ENCODE measurements around the gene BOLA2.

- PRO-cap, result no peak
- RAMPAGE, long total RNA, 2 experiments, result no peak in any of the 2 experiments
These were observed 48.4 kb upstream of the GSG1L start for GRCh38 chr16:28111599-28112565.

GRCh38 chr16:28180660-28181327 is 31.0 kb downstream of the XPO6 start:
- PRO-cap, result no peak
- RAMPAGE, long total RNA, 2 experiments, result no peak in any of the 2 experiments

GRCh38 chr16:28192768-28193473 is 18.8 kb downstream of the XPO6 start:
- PRO-cap, result bidirectional peak, plus-strand start at chr16:28193400, minus-strand start at chr16:28193296
- RAMPAGE, long total RNA, 2 experiments, result no peak in any of the 2 experiments

DNA sequence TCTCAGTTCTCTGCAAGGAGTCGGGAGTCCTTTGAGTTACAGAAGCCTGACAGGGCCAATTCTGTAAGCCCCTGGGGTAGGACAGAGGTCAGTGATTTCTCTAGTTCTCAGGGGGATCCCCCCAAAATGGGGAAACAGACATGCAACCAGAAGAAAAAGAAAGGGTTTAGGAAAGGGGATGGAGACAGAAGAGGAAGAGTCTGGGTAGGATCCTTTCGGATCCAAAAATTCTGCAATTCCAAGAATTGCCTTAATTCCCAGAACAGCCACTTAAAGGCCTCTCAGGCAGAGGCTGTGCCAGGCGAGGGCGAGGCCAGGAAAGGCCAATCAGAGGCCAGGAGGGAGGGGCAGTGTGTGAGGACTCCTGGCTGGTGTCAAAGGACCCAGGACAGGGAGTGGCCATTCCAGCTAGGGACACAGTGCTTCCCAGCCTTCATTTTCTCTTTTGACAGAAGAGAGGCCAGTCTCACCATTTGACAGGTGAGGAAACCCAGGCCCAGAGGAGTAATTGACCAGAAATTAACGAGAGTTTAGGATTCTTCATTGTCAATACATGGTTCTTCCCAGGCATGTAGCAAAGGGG is 6.5 kb downstream of the NUPR1 start:
- PRO-cap, result unidirectional peak, plus-strand start at position 377 of the sequence; unidirectional peak, plus-strand start at position 402 of the sequence
- RAMPAGE, long total RNA, 2 experiments, result no peak in any of the 2 experiments

DNA sequence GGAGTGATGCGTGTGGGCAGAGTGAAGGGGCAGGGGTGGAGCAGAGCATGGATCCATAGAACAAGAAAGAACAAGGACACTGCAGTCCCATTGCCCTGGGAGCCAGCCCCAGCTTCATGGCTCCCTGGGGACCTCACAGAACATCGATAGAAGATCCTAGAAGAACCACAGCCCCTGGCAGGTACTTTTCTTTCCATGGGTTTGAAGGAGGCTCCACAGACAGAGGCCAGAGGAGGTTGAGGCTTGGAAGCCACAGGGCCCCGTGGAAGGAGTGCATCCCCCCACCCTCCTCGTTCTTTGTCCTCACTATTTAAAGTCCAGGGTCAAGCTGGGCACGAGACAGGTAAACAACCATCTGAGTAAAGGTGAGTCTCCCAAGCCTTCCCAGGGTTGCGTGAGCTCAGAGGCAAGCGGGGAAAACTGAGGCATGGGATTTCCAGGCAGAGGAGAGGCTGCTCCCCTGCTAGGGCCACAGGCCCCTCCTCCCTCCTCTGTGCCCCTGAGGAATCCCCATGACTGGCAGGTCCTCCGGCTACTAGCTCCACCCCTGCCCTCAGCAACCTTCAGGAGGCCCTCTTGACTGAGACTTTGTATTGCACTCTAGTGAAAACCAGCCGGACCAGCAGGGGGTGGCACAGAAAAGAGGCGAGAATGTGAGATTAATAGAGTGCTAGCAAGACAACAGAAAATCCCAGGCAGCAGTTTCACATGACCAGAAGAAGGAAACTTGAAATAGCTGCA is 884 bp upstream of the SULT1A2 start:
- PRO-cap, result no peak
- RAMPAGE, long total RNA, 2 experiments, result no peak in any of the 2 experiments

DNA sequence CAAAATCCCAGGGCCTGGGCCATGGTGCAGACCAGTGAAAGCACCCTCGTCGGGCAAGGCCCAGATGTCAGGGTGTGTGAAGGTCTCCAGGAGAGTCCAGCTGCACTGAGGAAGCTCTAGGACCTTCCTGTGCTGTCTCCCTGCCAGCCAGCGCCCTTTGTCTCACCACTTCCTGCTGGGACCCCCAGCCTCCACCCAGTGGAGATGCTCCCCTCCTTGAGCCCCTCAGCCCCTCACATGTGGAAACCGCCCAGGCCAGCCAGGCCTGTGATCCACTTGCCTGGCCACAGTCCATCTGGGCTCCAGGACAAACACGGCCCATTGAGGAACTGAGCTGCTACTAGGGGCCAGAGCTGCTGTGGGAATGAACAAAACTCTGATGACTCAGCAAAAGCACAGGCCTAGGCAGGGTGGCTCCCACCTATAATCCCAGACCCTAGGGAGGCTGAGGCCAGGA is 733 bp downstream of the SULT1A1 start:
- PRO-cap, result no peak
- RAMPAGE, long total RNA, 2 experiments, result no peak in any of the 2 experiments

DNA sequence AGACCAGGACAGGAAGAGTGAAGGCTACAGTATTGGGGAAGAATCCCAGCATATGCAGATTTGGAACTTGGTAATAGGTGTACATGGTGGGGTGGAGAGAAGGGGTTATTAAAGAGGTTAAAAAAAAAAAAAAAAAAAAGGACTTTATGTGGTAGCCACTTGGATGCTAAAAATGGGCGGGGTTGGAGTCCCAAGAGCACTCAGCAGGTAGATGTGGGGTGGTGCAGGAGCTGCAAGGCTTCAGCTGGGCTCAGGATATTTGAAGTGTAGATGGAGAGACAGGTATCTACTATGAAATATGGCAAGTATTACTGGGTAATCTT is 7.7 kb downstream of the TUFM start:
- PRO-cap, result no peak
- RAMPAGE, long total RNA, 2 experiments, result no peak in any of the 2 experiments

DNA sequence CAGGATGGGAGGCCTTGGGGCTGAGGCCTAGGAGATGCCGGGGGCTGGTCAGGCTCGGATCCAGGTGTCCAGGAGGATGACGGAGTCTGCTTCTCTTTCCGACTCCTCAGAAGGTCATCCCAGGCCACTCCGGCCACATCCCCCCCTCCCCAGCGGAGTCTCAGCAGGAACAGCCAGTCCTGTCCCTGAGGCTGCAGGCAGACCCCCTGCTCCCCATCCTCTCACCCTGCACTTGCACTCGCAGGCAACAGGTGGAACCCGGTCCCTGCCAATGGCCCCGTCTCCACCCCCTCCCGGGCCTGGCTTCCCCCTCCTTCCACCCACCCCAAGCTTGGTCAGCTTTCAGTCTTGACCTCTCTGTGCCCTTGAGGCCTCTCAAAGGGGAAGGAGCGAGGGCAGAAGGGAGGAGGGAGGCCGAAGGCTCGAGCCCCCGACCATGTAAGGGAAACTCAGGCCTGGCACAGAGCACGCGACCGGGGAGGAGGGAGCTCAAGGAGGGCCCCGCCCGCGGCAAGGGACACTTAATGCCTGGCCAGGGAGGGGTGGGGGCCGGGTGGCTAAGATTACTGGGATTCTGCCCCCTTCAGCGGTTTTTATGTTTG is 4.4 kb downstream of the ATP2A1 start:
- PRO-cap, result no peak
- RAMPAGE, long total RNA, 2 experiments, result no peak in any of the 2 experiments

- PRO-cap, result no peak
- RAMPAGE, long total RNA, 2 experiments, result no peak in any of the 2 experiments
These were observed 14.1 kb downstream of the RABEP2 start for GRCh38 chr16:28910851-28911360.

DNA sequence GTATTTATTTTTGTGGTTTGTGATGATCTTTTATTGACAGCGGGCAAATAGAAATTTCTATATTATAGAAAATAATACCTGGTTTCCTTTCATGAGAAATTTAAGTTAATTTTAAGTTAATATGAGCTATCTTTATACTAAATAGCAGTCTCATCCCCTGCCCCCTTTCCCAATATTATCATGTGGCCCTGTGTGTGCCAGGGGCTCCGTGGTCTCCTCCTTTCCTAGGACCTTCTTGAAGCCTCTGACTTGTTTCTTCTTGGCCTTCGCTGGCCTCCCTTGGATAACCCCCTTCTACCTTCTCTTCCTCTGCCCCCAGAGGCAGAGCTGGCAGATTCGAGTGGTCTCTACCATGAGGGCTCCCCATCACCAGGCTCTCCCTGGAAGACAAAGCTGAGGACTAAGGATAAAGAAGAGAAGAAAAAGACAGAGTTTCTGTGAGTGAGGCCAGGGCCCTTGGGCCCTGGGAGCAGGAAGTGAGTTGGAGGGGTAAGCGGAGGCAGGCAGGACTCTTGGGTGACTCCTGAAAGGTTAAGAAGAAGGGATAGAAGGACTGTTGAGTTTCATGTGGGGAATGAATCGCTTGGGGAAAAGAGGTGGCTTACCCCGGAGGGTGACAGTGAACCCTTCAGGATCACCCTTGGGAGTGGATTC is 3.6 kb downstream of the NFATC2IP start:
- PRO-cap, result no peak
- RAMPAGE, long total RNA, 2 experiments, result no peak in any of the 2 experiments

GRCh38 chr16:28966751-28967361 is 7.7 kb upstream of the SPNS1 start:
- PRO-cap, result no peak
- RAMPAGE, long total RNA, 2 experiments, result no peak in any of the 2 experiments

DNA sequence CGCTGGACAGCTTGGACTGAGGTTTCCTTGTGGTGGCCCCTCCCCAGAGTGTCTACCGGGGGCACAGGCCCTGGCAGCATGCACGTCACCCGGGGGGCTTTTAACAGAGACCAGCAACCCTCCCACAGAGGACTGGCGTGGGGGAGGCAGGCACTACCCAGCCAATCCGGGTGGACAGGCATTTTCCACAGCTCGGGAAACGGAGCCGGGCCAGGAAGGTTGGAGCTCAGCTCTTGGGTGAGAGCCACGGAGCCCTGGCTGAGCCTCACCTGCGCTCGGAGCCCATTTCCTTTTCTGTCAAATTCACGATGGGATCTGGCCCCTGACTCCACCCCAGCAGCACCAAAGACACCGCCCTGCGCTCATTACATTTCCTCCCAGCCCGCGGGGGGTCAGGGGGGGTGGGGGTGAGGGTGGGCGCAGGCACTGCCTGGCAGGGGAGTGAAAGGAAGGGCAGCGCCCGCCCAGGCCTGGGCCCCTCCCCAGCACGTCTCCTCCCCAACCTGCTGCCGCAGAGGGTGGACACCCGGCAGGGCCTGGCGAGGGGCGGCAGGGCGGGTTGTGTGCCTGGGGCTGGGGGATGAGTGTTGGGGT is 145.3 kb downstream of the LAT start:
- PRO-cap, result no peak
- RAMPAGE, long total RNA, 2 experiments, result no peak in any of the 2 experiments

- PRO-cap, result no peak
- RAMPAGE, long total RNA, 2 experiments, result no peak in any of the 2 experiments
These were observed 173.9 kb downstream of the LAT start for GRCh38 chr16:29158647-29159264.

DNA sequence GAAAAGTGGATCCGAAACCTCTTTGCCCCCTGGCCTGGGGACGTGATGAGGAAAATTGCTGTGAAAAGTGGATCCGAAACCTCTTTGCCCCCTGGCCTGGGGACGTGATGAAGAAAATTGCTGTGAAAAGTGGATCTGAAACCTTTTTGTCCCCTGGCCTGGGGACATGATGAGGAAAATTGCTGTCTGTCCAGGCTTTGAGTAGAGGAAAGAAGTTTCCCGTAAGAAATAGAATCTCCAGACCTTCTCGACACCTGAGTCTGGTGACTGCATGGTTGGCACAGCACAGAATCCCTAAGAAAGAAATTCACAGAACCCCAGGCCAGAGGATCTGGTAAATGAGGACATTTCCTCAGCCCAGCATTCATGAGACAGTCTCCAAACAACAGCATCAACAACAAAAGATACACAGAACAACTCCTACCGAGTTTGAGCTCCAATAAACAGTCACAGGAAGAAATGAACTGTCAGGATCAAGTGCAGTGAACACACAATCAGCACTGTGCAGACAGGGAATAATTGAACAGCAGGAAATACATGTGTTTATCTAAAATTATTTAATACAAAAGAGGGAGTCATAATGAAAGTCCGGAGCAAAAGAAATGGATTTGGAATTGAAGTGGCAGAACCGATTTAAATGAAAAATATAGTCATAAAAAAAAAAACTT is 189.0 kb downstream of the LAT start:
- PRO-cap, result no peak
- RAMPAGE, long total RNA, 2 experiments, result no peak in any of the 2 experiments

DNA sequence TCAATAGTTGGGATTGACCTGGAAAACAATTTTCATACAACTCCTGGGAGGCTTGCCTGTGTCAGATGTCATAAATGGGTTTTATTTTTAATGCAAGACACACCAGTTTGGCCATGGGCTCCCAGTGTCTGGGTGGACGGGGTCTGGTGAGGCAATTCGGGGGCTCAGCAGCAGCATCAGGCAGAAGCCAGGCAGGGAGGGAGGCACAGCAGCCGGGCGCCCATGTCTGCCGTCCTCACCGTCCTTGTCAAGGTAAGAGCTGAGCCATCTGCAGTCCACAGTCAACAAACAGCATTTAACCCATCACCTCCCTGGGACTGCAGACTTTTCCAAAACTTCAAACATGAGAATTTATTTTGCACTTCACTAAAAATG is 150.5 kb downstream of the NPIPB11 start:
- PRO-cap, result no peak
- RAMPAGE, long total RNA, 2 experiments, result no peak in any of the 2 experiments

DNA sequence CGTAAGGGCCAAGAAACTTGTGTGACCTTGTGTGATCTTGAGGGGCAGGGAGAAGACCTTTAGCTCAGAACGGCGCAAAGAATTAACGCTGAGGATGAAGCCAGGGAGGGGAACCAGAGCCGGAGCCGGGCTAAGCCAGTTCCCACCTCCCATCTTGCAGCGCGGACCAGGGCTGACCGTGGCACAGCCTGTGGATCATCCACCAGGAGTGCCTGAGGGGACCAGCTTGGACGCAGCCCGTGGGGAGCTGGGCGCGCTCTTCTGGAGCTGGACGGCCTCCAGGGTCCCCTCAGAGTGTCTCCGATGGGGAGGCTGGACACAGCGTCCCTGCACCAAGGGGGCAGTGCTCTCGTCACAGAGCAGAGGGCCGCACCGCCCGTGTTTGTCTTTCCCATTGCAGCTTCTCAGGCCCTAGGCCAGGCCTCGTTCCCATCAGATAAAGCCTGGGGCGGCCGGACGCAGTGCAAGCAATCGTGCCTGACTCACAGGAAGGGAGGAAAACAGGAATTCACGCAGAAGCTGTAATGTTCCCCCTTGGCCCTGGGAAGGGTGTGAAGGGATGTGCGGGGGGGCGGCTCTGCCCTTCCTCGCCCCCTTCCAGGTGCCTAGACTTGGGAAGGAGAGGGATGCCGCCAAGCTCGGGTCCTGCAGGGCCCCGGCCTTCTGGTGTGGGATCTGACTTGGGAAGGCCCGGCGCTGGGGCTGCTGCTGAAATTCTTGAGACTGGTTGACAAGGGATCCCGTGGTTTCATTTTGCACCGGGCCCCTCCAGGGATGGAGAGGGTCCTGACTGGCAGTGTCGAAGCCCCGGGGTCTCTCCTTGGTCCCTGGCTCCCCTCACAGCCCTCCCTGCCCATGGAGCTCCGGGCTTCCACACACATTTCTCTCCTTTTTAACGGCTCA is 144.8 kb downstream of the NPIPB11 start:
- PRO-cap, result no peak
- RAMPAGE, long total RNA, 2 experiments, result no peak in any of the 2 experiments

- PRO-cap, result unidirectional peak, plus-strand start at chr16:29288964
- RAMPAGE, long total RNA, 2 experiments, result no peak in any of the 2 experiments
These were observed 117.9 kb downstream of the NPIPB11 start for GRCh38 chr16:29288387-29289184.

DNA sequence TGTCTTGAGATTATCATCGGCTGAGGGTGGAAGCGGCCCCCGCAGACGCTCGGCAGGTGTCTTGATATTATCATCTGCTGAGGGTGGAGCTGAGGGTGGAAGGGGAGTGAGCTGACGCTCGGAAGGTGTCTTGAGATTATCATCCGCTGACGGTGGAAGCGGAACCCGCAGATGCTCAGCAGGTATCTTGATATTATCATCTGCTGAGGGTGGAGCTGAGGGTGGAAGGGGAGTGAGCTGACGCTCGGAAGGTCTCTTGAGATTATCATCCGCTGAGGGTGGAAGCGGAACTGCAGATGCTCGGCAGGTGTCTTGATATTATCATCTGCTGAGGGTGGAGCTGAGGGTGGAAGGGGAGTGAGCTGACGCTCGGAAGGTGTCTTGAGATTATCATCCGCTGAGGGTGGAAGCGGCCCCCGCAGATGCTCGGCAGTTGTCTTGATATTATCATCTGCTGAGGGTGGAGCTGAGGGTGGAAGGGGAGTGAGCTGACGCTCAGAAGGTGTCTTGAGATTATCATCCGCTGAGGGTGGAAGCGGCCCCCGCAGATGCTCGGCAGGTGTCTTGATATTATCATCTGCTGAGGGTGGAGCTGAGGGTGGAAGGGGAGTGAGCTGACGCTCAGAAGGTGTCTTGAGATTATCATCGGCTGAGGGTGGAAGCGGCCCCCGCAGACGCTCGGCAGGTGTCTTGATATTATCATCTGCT is 23.5 kb downstream of the NPIPB11 start:
- PRO-cap, result no peak
- RAMPAGE, long total RNA, 2 experiments, result no peak in any of the 2 experiments

GRCh38 chr16:29453767-29454490 is at the start of gene BOLA2:
BOLA2 (minus strand) TSS chr16:29454351.
- PRO-cap, result no peak
- RAMPAGE, long total RNA, 2 experiments, result start-site peak on the minus strand in 1 of 2 experiments, at chr16:29454213-29454324 at its widest, 57 to 69 reads per replicate

DNA sequence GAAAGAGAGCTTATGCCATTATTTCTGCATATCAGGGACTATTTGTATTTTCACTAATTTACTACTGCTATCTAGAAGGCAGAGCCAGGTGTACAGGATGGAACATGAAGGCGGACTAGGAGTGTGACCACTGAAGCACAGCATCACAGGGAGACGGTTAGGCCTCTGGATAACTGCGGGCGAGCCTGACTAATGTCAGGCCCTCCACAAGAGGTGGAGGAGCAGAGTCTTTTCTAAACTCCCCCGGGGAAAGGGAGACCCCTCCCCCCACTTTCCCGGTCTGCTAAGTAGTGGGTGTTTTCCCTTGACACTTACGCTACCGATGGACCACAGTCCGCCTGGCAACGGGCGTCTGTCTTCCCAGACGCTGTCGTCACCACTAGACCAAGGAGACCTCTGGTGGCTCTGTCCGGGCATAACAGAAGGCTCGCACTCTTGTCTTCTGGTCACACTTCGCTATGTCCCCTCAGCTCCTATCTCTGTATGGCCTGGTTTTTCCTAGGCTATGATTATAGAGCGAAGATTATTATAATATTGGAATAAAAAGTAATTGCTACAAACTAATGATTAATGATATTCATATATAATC is 24.3 kb downstream of the C16orf54 start:
- PRO-cap, result no peak
- RAMPAGE, long total RNA, 2 experiments, result no peak in any of the 2 experiments